Omental fat pad (tissue), 4 donors: ENCODE measurements around the genes GATD3, TRPM2 and UBE2G2.

- PRO-cap = no peak
- RAMPAGE, long total RNA, 4 experiments = no peak in any of the 4 experiments
Observed at GRCh38 chr21:44010974-44011496, 1.1 kb upstream of the TRAPPC10 start.

DNA sequence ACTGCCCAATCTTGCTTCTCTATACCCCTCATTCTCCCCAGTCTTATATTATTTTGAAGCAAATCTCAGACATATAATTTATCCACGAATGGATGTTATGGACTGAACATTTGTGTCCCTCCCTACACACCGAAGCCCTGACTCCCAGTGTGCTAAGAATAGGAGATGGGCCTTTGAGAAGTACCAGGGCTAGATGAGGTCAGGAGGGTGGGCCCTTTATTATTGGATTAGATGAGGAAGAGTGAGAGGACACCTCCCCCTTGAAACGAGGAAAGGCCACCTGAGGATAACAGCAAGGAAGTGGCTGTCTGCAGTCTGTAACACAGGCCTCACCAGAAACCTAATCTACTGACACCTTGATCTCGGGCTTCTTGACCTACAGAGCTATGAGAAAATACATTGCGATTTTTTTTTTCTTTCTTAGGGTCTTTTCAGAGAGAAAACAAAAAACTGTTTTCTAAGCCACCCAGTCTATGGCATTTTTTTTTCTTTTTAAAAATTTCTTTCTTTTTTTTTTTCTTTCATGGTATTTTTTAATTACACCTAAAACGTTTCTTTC, 9.5 kb downstream of the TRAPPC10 start:
- PRO-cap = no peak
- RAMPAGE, long total RNA, 4 experiments = no peak in any of the 4 experiments

GRCh38 chr21:44133245-44133828, at the start of gene GATD3:
TSS of gene GATD3 (plus strand) at chr21:44133683.
- PRO-cap = no peak
- RAMPAGE, long total RNA, 4 experiments = start-site peak on the plus strand in 1 of 4 experiments, at chr21:44133621-44133680 at its widest, 57 reads per replicate

DNA sequence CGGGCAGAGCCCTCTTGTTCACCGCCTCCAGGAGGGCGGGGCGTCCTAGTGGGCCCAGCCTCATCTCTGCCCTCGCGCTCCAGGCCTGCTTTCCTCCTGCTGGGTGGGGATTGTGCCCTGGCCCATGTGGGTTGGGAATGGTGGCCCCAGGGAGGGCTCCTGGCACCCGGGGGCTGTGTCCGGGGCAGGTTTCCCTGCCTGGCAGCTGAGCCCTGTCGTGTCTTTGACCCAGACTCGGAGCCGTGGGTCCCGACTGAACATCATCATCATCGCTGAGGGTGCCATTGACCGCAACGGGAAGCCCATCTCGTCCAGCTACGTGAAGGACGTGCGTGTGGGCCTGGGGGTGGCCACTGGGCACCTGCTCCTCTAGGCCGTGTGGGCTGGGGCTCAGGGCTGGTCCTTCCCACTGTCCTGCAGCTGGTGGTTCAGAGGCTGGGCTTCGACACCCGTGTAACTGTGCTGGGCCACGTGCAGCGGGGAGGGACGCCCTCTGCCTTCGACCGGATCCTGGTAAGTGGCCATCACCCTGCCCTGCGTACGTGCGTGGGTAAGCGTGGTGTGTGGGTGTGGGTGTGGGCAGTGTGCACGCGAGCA, 16.3 kb downstream of the PFKL start:
- PRO-cap = no peak
- RAMPAGE, long total RNA, 4 experiments = no peak in any of the 4 experiments

DNA sequence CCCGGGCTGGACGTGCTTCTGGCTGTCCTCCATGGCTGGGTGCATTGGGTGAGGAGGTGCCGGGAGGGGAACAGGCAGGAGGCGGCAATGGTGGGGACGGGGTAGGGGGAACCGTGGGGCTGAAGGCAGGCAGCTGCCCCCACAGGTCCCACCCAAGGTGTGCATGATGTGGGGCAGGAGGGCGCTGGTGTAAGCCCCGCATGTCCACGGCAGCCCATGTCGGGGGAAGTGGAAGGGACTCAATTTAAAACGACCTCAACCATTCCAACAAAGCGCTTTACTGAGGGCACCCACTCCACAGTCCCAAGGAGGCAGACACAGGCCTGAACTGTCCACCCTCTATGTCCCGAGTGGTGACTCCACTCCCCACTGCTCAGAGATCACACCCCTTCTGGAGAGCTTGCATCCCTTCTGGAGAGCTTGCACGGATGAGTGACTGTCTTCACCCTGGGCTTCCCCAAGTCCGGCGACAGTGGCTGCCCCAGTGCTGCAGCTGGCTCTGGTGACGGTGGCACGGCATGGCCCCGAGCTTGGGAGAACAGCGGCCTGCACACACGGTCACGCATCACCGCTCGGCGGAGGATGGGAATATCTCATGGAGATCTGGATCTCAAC, 10.4 kb downstream of the CFAP410 start:
- PRO-cap = no peak
- RAMPAGE, long total RNA, 4 experiments = no peak in any of the 4 experiments

DNA sequence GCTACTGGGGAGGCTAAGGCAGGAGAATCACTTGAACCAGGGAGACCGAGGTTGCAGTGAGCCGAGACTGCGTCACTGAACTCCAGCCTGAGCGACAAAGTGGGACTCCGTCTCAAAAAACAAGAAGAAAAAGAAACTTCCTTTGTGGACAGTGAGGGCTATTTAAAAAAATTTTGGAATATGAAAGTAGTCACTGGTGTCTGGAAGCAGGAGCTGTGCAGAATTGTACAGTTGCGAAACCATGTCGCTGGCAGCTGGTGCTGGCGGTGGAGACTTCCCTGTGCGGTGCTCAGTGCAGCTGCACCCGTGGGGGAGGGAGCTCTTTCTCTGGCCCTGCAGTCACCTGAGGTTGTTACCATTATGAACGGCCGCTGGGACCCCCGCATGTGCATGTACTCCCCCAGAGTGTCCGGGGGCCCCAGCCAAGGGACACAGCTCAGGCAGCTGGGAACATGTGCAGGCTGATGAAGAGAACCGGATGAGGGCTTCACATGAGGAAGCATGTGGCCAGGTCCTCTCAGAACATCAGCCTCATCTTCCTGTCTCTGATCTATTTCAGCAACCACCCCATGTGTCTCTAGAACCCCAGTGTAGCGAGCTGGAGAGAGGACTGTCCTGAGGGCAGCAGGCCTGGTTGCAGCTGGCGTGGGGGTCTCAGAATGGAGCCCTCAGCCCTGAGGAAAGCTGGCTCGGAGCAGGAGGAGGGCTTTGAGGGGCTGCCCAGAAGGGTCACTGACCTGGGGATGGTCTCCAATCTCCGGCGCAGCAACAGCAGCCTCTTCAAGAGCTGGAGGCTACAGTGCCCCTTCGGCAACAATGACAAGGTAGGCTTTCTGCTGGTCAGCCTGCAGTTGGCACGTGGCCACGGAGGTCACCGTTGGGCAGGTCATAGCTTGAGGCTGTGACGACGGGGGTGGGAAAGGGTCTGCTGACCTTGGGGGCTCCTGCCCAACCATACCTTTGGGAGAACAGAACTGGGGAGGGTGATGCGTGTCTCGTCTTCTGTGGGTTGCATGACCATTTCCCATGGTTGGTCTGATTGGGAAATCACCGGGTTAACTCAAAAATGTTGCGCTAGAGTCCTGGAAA, at the start of gene TRPM2:
TRPM2 (plus strand) TSS at position 580 of the 1,089 bp plus-strand sequence.
- PRO-cap = no peak
- RAMPAGE, long total RNA, 4 experiments = start-site peak on the plus strand in 1 of 4 experiments, centred at position 567 of the sequence, 19 reads per replicate

DNA sequence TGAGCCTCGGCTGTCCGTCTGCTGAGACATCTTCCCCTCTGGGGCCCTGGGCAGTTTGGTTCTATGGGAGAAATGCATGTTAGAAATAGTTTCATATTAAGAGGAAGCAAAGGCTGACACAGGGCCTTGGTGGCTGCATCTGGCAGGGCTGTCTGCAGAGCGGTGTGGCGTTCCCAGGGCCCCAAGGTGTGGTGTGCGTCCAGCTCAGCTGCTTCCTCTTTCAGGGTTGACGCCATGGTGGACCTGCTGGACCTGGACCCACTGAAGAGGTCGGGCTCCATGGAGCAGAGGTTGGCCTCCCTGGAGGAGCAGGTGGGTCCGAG, 31.9 kb upstream of the LRRC3 start:
- PRO-cap = no peak
- RAMPAGE, long total RNA, 4 experiments = no peak in any of the 4 experiments

DNA sequence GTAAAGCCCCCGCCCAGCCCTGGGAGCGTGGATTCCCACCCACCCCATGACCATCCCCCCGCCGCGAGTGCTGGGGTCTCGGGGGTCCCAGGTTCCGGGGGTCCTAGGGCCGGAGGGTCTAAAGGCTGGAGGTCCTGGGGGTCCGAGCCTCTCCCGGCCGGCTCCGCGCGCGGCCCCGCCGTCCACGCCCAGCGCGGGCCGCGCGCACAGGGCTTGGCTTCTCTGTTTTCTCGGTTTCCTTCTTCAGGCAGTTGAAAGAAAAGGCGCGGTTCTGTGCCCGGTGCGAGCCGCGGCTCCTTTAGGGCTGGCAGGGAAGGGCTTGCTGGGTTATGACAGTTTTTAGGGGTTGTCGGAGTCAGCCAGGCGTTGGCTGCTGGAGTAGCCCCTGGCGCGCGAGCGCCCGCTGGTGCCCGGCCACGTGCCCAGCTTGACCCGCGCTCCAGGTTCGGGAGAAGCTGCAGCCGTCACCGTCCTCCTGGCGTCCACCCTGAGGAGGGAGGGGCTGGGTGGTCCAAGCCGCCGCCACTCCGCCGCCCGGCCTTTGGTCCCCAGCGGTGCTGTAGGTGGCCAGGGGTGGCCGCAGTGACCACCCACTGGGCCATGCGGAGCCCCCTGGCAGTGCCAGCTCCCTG, 462 bp downstream of the LRRC3 start:
- PRO-cap = no peak
- RAMPAGE, long total RNA, 4 experiments = no peak in any of the 4 experiments

GRCh38 chr21:44547402-44548029, 3.8 kb downstream of the KRTAP10-2 start:
- PRO-cap = no peak
- RAMPAGE, long total RNA, 4 experiments = no peak in any of the 4 experiments

GRCh38 chr21:44592976-44593690, 828 bp upstream of the KRTAP10-6 start:
- PRO-cap = no peak
- RAMPAGE, long total RNA, 4 experiments = no peak in any of the 4 experiments

DNA sequence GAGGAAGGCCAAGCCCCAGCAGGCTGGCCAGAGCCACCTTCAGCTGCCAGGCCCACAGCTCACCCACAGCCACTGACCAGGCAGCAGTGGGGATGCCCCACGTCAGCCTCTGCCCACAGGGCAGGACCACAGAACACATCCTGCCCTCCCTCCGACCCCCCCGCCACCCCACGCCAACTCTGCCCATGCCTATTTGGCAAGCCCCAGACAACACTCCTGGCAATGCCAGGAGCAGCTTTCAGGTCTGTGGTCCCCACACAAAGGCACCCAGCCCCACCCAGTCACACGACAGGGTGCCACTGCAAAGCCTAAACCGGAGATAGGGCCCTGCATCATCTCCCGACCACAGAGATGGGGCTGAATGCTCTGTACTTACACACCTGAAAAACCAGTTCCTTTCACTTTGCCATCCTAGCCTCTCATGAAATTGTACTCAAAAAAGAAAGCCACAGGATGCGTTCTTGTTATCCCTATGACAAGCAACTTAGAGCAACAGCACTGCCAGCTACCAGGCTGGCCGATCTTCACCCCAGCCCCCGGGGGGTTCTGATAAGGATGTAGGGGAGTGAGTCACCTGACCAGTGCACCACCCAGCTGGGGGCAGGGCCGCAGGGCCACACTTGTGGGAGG, 36.3 kb downstream of the UBE2G2 start:
- PRO-cap = no peak
- RAMPAGE, long total RNA, 4 experiments = no peak in any of the 4 experiments

- PRO-cap = no peak
- RAMPAGE, long total RNA, 4 experiments = start-site peak on the minus strand in 3 of 4 experiments, at chr21:44801754-44801807 at its widest, 152 to 1,629 reads per replicate
Observed at GRCh38 chr21:44801601-44802793, at the start of gene UBE2G2. TSS of gene UBE2G2 (minus strand) at chr21:44801820.

DNA sequence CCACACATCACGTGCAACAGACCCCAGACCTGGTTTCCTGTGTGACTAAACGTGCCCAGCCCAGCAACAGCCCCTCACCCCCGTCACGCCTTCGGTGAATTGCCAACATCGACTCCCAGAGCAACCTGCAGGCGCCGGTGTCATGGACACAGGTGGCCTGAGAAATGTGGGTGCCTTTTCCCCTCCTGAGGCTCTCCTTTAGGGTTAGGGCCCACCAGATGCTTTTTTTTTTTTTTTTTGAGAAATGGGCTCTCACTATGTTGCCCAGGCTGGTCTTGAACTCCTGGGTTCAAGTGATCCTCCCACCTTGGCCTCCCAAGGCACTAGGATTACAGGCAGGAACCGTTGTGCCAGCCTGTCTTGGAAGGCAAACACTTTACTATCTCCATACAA, 24.3 kb upstream of the SUMO3 start:
- PRO-cap = no peak
- RAMPAGE, long total RNA, 4 experiments = no peak in any of the 4 experiments

- PRO-cap = no peak
- RAMPAGE, long total RNA, 4 experiments = no peak in any of the 4 experiments
Observed at GRCh38 chr21:44853513-44854145, 19.9 kb downstream of the PTTG1IP start.

DNA sequence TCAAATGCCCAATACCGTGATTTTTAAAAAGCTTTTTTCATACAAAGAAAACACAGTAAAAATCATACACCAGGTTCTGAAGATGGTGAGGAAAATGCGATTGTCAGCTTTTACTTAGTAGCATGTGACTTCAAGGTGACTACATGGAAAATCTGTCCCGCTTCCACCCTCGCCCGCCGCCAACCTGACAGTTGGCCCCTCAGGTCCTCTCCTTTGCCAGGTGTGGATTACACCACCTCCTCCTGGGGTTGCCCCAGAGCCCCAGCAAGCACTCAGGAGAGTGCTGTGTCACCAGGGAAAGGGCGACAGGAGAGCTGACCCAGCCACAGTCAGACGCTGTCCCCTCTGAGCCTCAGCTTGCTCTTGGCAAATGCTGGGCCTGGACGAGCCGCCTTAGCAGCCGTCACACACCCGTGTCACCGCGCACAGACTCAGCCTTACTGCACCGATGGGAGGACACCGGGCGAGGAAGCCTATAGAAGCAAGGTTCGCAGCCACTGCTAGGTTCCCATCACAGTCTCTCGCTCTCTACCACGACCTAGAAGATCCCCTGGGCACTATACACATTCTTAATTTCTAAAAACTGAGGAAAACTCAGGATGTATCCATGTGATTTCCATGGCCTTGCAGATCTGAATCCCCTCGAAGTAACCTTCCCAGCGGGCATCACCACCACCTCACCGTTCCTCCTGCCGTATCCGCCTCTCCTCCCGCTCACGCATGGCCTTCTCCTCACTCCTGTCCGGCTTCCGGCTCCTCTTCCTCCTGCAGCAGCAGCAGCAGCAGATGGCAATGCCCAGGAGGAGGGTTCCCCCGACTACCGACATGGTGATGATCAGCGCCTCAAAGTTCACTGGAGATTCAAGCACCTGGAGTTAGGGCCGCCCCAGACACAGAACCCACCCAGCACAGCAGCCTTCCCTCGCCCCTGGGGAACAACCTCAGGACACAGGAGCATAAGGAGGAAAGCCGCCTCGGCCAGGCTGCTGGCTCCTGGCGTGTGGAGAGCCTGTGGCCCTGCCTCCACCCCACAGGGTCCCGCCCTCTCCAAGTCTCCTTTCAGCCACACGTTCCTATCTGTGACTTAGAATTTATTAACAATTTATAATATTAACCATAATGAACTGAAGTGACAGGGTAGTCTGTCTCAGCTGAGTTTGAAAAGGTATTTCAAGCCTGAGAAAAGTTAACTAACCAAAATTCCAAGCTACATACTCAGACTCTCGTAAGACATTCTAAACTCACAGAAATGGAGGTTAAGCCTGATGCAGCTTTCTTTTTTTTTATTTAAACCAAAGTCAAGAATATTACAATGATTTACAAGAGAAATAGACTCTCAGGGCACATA, 17.5 kb downstream of the PTTG1IP start:
- PRO-cap = no peak
- RAMPAGE, long total RNA, 4 experiments = no peak in any of the 4 experiments

- PRO-cap = no peak
- RAMPAGE, long total RNA, 4 experiments = no peak in any of the 4 experiments
Observed at GRCh38 chr21:44865870-44866337, 7.6 kb downstream of the PTTG1IP start.

DNA sequence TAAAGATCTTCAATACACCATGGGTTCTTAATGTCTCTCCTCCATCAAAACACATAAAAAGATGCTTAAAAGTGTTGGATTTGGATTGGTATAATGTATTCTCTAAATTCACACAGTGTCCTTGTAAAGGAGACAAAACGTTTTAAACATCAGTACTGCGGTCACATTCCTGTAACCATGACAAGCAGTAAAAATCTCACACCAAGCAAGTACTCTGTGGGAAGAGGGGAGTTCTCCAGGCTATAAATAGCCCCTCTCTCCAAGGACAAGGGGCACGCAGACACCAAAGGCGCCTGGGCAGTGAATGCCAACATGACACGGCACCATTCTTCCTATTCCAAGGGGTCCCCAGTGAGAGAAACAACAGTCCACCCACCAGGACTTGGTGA, 2.0 kb downstream of the PTTG1IP start:
- PRO-cap = no peak
- RAMPAGE, long total RNA, 4 experiments = no peak in any of the 4 experiments

DNA sequence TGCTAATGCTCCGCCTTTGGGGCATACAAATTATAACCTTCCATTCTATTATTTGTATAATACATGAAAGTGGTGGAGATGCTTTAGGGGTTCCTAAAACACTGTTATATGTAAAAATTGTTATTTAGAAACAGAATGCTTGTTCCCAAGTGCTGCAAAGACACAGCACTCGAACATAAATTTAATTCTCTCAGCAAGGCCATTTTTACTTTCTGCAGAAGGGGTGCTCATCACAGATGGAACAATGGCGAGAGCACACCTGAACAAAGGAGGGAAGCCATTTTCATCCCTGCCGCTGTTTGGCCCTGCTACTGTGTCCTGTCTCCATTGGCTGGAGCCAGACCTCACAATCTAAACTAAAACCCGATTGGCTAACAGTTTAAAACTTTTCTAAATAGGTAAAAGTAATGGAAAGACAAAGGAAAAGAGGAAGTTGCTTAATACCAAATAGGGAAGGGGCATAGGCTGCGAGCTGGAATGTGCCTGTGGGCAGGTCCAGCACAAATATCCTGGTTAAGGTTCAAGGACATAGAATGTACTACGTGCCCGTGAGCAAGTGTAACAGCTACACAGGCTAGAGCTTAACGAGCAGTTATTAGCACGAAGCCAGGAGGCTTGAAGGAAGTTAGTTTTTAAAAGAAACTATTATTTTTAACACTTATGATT, 4.5 kb upstream of the PTTG1IP start:
- PRO-cap = no peak
- RAMPAGE, long total RNA, 4 experiments = no peak in any of the 4 experiments

DNA sequence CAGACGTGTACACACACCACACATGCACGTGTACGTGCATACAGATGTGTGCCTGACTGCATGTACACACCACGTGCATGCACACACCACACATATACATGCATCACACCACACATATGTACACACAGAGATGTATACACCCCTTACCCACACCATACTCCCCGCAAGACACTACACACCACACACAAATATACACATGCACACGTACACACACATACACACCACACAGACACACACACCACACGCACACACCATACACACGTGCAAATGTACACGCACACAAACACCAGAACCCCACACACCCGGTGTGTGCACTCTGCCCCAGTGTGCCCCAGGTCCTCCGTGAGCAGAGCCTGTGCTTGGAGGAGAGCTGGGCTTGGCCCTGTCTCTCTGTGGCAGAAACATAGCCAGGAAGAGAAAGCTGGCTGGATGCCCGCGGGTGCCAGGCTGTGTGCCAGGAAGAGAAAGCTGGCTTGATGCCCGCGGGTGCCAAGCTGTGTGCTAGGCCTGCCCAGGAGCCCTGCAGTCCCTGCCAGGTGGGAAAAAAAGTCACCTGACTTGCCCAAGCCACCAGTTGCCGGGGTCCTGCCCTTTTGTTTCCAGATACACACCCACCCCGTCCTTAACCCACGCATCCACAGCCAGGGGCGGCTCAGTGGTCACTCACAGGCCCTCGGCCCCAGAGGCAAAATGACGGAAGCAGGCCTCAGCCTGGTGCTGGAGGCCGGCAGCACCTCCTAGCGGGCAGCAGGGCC, 9.4 kb downstream of the ITGB2 start:
- PRO-cap = no peak
- RAMPAGE, long total RNA, 4 experiments = no peak in any of the 4 experiments

DNA sequence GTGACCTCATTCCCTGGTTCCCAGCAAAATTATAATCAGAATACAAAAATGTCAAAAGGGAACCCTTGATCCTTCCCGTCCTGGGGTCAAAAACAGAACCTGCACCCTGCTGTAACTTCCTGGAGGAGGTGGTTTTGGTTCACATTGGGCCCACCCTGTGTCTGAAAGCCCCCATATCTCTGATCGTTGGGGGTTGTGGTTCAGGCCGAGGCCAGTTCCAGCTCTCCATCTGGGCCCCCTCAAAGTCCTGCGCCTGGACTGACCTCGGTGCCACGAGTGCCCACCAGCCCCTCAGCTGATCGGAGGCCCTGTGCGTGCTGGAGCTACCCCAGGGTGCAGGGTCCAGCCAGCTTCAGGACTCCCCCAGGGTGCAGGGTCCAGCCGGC, 8.2 kb downstream of the ITGB2 start:
- PRO-cap = no peak
- RAMPAGE, long total RNA, 4 experiments = no peak in any of the 4 experiments